Mononuclear cell (primary cell): Measurements from ENCODE around the genes PTGES2 and LCN2.

GRCh38 chr9:127951898-127952591, 14.4 kb upstream of the DPM2 start:
- RRBS = 43% methylated on average over 4 of the region's 11 CpGs

- RRBS = no CpG with 5 or more reads among the region's 5 CpGs
Measured at GRCh38 chr9:127953353-127953820, 15.7 kb upstream of the DPM2 start.

- RRBS = no CpG with 5 or more reads among the region's 5 CpGs
Measured at GRCh38 chr9:127955842-127956295, 18.2 kb upstream of the DPM2 start.

DNA sequence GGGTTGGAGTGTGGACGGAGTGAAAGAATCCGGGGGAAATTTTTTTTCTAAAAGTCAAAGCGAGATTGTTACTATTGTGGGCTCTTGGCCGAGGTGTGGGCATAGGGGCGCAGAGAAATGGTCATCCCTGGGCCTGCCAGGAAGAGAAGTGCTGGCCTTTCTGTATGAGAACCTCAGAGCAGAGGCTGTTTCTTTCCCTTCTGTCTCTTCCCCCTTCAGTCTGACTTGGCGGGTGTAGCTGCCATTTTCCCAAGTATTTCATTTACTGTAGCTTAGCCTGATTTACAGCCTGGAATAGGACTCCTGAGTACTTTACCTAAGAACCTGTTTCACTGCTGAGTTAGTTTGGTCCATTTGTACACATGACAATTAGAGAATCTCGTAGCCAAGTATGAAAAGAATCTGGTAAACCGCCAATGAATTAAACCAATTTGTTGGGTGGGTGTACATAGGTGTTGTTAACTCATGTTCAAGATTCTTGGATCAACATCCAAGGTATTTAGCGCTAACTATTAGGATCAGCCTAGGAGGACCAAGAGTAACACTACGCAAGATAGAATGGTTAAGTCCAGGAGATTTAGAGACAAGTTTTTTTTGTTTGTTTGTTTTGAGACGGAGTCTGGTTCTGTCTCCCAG, 1.2 kb downstream of the SLC25A25 start:
- RRBS = no CpG with 5 or more reads among the region's 11 CpGs

DNA sequence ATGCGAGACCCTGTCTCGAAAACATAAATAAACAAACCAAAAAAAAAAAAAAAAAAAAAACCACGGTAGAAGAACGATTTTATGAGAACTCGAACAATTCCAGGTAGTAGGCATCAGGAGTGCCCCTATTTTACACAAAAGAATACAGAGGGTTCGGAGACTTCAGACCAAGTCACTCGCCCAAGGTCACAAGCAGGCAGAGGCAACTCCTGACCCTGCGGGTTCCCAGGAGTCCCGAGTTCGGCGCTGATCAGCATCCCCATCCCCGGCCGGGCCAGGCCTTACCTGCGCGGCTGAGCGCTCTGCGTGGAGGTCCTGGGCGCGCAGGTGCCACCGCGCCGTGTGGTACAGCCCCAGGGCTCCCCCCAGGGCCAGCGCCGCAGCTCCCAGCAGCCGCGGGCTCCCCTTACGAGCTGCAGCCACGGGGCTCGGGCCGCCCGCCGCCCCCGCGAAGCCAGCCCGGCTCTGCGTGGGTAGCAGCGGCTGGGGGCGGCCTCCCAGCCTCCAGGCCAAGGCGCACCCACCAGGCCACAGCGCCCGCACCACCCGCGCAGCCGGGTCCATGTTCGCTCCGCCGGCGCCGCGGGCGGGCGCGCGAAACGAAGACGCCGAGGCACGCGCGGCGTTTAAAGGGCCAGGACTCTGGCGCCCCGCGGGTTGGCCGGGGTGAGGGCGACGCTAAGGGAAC, at the start of gene PTGES2:
Gene PTGES2, minus strand, starts transcription at position 576 of the 688 bp plus-strand sequence.
- RRBS = 1% methylated on average over 26 of the region's 67 CpGs

DNA sequence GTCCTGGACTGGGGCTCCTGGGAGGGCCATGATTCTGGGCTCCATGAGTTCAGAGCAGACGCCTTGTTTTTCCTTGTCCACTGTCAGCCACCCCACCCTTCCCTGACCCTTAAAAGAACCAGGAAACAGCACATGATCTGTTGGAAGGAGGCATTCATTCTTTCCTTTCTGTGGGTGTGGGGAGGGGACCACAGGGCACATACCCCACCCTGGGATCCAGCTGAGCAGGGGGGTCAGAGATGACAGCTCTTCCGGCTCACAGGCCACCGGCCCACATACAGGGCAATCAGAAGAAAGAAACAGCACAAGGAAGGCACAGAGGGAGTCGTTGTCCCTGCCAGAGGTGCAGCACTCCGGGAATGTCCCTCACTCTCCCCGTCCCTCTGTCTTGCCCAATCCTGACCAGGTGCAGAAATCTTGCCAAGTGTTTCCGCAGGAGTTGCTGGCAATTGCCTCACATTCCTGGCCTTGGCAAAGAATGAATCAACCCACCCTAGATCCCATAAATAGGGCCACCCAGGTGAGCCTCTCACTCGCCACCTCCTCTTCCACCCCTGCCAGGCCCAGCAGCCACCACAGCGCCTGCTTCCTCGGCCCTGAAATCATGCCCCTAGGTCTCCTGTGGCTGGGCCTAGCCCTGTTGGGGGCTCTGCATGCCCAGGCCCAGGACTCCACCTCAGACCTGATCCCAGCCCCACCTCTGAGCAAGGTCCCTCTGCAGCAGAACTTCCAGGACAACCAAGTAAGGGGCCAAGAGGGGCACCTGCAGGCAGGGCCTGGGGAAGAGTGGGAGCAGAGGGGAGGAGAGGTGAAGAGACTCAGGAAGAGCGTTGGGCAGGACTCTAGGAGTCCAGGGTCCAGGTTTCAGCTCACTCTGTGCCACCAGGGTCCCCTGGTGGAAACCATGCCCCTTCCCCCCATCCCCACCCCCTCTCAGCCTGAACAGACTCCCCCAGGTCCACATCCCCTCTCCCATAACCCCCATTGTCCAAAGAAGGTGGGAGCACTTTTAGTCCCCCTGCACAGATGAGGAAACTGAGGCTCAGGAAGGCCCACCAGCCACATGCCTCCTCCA, at the start of gene LCN2:
Gene LCN2, plus strand, starts transcription at position 532 of the 1,075 bp plus-strand sequence.
- RRBS = 34% methylated on average over 3 of the region's 11 CpGs

DNA sequence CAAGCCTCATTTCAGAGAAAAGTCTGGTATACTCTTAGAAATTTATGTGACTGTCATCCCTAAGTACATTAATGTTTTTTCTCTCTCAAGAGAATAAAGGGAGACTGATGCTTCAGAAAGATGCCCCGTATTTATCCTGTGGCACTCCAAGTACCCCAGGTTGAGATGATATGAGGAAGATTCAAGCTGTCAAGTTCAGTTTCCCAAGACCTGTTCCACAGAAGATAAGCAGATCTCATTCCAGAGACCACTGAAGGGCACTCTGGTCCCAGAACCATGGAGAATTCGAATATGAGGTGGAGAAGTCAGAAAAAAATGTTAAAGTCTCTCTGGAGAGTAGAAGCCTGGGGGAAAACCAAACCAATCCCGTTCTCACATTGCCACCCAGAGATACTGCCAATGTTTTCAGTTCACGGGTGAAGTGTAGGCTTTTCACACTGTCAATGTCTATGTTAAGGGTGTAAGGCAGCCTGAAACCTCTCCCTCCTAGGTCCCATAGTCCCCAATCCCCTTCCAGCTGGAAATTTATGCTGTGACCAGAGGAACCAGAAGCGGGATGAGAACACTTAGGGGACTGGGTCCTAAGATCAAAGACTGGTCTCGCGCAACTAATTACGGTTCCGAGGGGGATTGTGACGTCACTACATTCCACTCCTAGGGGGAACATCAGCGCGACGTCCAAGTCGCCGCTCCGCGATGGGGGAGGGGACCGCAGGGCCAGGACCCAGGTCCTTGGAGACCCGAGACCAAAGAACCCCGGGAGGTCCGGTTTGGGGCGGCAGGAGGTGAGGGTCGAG, 897 bp downstream of the GOLGA2 start:
- RRBS = 4% methylated on average over 3 of the region's 23 CpGs

- RRBS = no CpG with 5 or more reads among the region's 13 CpGs
Measured at GRCh38 chr9:128298762-128299478, 22.8 kb downstream of the SWI5 start.

GRCh38 chr9:128321708-128322303, 441 bp downstream of the TRUB2 start:
- RRBS = no CpG with 5 or more reads among the region's 18 CpGs

DNA sequence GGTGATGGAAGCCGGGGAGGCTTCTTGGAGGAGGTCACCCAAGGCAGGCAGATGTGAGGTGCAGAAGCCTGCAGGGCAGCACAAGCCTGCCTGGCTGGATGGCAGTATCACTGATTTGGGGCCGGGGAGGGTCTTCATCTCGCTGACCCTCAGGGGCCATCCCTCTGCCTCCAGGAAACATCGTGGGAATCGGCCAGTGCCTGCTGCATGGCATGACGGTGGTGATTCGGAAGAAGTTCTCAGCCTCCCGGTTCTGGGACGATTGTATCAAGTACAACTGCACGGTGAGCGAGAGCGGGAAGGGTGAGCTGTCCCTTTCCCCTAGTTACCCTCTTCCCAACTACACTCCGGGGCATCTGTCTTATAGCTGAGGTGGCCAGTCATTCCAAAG, 12.1 kb downstream of the SLC27A4 start:
- RRBS = 94% methylated on average over 4 of the region's 13 CpGs

DNA sequence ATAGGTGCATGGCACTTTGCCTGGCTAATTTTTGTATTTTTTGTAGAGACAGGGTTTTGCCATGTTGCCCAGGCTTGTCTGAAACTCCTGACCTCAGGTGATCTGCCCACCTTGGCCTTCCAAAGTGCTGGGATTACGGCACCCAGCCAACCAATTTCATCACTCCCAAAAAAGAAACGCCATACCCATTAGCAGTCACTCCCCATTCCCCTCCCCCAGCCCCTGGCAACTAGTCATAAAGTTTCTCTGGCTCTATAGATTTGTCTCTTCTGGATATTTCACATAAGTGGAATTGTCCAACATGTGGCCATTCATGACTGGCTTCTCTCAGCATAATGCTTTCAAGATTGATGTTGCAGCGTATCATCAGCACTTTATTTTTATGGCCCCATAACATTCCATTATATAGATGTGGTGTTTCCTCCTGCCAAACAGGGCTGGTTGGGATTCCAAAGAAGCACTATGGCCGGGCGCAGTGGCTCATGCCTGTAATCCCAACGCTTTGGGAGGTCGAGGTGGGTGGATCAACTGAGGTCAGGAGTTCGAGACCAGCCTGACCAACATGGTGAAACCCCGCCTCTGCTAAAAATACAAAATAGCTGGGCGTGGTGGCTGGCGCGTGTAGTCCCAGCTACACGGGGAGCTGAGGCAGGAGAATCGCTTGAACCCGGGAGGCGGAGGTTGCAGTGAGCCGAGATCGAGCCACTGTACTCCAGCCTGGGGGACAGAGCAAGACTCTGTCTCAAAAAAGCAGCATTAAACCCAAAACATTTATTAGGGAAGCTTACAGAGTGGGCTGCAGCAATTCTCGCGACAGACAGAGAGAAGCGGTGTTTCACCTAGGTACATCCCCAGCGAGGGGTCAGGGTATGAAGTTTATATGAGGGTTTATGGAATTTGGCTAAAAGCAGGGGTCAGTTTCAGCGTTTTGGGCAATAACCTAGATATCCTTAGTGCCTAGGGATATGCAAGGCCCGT, 1.1 kb upstream of the GLE1 start:
- RRBS = no CpG with 5 or more reads among the region's 24 CpGs

GRCh38 chr9:128580847-128581191, 28.4 kb downstream of the SPTAN1 start:
- RRBS = no CpG with 5 or more reads among the region's 9 CpGs

GRCh38 chr9:128727562-128728225, 3.8 kb upstream of the ZDHHC12 start:
- RRBS = no CpG with 5 or more reads among the region's 6 CpGs

DNA sequence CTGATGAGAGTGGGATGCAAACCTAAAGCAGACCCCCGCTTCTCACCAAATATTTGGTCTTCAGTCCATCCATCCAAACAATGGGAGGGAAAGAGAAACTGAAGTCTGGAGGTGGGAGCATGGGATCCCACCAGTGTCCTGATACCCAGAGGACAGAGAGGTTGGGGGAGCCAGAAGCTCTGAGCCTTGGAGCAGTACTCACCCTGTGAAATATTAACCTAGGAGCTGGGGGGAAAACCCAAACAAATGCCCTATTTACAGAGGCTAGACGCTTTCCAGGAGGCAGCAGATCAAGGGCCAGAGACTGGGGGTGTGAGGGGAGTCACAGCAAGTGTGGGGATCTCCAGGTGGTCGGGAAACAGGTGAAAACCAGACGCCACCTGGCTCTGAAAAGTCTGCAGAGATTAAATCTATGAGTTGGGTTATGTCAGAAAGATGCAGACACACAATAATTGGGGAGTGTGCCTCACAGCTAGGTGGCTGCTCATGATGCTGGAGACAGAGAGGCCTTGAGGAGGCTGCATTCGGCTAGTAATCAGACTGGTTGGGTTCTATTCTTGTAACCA, 6.2 kb downstream of the ZER1 start:
- RRBS = no CpG with 5 or more reads among the region's 5 CpGs

DNA sequence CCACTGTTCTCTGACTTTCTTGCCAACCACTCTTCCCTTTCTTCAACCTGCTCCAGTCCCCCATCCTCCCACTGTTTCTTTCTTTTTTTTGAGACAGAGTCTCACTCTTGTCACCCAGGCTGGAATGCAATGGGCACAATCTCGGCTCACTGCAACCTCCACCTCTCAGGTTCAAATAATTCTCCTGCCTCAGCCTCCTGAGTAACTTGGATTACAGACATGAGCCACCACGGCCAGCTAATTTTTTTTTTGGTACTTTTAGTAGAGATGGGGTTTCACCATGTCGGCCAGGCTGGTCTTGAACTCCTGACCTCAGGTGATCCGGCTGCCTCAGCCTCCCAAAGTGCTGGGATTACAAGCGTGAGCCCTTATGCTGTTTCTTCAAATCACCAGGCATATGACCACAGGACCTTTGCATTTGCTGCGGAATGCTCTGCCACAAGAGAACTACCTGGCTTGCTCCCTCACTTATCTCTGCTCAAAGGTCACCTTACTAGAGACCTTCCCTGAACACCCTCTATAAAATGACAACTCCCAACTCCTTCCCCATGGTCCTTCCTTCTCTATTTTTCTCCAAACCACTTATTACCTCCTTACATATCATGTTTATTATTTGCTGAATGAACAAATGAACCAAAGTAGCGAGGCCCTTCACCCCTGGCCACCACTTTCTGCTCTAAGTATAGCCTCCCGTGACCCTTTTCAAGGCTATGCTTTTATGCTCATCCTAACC, 1.5 kb downstream of the ZER1 start:
- RRBS = no CpG with 5 or more reads among the region's 8 CpGs

DNA sequence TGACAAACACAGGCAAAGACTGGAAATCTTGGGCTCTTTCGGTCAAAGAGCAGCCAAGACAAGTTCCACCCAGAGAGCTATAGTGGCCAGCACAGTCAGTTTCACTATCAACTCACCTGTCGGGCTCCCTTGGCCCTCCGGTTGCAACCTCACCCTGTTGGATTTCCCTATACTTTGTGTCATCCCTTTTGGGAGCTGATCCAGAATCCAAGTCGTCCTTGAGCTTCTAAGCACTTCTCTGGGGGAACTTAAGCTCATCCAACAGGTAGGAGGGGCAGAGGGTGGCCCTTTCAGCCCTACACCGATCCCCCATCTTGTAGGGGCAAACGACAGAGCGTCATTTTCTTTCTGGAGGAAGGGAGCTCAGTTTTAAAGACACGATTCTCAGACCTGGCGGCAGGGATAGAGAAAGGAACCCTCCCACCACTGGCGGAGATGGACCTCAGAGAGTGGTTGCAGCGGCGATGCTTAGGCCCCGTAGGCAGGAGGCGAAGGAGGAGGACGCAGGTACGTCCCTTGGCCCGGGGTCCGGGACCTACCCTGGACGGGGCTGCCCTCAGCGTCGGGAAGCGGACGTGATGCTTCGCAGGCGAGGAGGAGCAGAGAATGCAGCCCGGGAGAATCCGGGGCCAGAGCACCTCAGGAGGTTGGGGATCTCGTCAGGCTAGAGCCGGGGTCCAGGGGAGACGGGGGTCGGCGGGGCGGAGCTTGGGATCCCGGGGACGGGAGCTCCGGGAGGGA, 515 bp downstream of the ZER1 start:
- RRBS = 3% methylated on average over 16 of the region's 36 CpGs

GRCh38 chr9:128875561-128876277, 6.0 kb downstream of the KYAT1 start:
- RRBS = no CpG with 5 or more reads among the region's 10 CpGs

DNA sequence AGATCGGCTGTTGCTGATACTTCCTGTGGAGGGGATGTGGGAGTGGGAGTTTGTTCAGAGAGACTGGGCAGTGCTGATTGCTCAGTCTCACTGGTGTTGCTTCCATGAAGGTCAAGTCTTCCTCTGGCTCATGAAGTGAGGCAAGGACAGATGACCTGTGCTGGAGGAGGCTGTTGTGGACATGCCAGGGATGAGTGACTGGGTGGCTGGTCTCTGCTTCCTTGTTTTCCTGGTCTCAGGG, 1.4 kb downstream of the LRRC8A start:
- RRBS = no CpG with 5 or more reads among the region's 1 CpG

- RRBS = no CpG with 5 or more reads among the region's 26 CpGs
Measured at GRCh38 chr9:128892119-128893147, 10.5 kb downstream of the LRRC8A start.

DNA sequence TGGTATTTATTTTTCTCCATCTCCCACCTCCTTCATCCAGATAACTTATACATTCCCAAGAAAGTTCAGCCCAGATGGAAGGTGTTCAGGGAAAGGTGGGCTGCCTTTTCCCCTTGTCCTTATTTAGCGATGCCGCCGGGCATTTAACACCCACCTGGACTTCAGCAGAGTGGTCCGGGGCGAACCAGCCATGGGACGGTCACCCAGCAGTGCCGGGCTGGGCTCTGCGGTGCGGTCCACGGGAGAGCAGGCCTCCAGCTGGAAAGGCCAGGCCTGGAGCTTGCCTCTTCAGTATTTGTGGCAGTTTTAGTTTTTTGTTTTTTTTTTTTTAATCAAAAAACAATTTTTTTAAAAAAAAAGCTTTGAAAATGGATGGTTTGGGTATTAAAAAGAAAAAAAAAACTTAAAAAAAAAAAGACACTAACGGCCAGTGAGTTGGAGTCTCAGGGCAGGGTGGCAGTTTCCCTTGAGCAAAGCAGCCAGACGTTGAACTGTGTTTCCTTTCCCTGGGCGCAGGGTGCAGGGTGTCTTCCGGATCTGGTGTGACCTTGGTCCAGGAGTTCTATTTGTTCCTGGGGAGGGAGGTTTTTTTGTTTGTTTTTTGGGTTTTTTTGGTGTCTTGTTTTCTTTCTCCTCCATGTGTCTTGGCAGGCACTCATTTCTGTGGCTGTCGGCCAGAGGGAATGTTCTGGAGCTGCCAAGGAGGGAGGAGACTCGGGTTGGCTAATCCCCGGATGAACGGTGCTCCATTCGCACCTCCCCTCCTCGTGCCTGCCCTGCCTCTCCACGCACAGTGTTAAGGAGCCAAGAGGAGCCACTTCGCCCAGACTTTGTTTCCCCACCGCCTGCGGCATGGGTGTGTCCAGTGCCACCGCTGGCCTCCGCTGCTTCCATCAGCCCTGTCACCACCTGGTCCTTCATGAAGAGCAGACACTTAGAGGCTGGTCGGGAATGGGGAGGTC, 3.8 kb upstream of the PHYHD1 start:
- RRBS = 100% methylated on average over 4 of the region's 27 CpGs